Trachea (tissue), 1 donor: ENCODE measurements around a stretch of chr9.

- PRO-cap, result no peak
These were observed 502.6 kb downstream of the RASEF start for GRCh38 chr9:82560181-82560989.

GRCh38 chr9:82939452-82939780 is 123.5 kb downstream of the RASEF start:
- PRO-cap, result no peak

DNA sequence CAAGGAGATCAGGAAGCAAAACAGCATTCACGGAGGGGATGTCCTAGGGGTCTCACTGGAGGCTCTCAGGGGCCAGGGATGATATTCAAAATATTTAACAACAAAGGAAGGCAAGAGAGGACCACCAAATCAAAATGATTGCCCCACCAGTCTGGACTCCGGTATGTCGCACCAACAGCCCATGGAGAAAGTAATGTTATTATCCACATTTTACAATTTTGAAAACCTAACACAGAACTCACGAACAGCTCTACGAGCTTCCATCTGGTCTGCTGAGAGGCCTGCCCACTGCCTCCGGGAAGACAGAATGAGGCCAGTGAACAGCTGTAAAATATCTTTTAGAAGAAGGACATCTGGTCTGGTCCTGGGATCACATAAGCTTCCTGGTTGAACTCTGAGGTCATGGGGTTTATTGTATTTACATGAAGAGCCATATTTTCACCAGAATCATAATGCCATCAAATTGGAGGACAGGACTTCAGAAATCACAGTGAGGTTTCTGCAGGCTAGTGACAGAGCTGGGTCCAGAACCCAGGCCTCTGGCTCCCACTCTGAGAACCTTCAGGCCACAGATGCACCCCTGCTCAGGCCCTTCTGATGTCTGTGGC is 89.1 kb downstream of the FRMD3 start:
- PRO-cap, result no peak

DNA sequence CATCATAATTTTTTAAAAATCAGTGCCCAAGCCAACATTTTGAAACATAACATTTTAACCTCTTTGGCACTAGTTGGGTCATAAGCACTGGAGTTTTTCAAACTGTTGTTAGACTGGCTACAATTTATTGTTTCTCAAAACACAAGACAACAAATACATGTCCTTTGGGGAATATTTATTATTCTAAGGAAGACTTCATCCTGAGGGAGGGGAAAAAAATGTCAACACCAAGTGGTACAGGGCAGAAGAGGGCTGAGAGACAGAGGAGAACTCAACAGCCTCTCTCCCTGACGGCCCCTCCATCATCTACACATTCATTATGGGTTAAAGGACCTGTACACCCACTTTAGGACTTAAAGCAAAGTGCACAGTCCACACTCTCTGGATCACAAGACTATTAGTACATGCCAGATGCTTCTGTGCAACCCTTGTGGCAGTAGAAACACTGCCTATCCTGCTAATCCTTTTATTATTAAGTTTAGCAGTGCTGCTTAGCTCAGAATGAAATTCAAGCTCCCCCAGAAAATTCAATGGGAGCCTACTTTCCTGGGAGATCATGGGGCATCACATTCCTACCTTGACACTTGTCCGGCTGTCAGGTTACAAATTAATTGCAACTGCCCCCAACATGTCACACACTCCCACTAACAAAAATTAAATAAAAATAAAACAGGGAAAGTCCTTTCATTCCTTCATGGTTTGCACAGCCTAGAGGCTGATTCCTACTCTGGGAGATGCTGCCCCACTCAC is 1.9 kb downstream of the FRMD3 start:
- PRO-cap, result no peak

GRCh38 chr9:83572421-83573006 is 34.3 kb upstream of the FRMD3 start:
- PRO-cap, result no peak

DNA sequence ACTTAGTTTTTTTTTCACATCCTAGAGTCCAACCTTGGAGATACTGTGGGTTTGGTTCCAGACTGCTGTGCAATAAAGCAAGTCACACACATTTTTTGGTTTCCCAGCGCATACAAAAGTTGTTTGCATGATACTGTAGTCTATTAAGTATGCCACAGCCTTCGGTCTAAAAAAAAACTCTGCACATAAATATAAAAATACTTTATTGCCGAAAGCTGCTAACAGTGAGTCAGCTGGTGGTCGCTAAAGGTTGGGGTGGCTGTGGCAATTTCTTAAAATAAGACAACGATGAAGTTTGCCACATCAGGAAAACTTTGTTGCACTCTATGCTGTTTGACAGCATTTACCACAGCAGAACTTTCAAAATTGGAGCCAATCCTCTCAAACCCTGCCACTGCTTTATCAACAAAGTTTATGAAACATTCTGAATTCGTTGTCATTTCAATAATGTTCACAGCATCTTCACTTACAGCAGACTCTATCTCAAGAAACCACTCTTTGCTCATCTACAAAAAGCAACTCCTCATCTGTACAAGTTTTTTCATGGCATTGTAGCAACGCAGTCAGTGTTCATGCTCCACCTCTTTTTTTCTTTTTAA is 37.3 kb downstream of the UBQLN1 start:
- PRO-cap, result no peak

GRCh38 chr9:83706932-83707862 is 561 bp downstream of the UBQLN1 start:
- PRO-cap, result unidirectional peak, minus-strand start at chr9:83707685

DNA sequence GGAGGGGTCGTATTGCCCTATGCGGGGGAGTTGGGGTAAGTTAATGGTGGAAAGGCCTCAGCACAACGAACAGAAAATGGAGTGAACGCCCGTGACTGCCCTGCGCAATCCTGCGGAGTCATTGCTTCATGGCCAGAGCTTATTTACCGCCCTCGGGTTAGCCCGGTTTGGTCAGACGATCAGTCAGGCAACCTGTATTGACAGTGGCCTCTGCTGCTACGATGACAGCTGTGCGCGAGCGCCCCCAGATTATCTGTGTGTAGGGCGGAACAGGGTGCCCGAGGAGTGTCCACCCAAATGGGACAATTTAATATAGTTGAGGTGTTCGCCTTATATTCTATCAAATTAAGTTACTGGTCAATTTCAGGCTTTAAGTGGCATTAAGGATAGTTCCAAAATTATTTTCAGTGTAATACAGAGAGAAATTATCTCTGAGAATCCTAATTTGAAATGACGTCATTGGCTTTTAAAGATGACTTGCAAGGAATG is 778 bp upstream of the UBQLN1 start:
- PRO-cap, result no peak

DNA sequence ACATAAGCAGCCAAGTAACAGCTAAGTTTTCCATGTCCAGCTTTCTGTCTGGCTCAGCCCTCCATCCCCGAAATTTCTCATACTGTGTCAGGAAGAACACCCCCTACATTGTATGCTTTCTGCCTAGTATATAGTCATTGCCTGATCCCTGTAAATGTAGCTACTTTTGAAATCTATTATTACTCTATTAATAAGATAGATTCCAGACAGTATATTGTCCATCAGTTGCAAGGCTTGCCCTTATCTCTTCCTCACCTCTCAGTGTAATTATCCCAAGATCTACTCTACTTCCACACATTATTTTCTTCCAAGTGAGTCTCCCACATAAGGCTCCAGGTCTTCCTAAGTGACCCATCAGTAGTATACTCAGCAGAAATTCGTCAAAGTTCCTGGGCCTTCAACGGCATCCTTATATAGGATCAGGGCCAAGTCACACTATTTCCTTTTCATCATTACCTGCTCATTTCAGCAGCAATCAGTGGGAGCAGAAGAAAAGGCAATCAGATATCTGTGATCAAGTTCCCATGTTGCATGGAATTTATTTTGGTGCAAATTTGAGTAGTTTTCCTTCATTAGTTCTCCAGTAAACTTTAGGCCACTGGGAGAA is 20.2 kb downstream of the GKAP1 start:
- PRO-cap, result no peak

- PRO-cap, result no peak
These were observed 12.6 kb upstream of the KIF27 start for GRCh38 chr9:83933730-83934277.

DNA sequence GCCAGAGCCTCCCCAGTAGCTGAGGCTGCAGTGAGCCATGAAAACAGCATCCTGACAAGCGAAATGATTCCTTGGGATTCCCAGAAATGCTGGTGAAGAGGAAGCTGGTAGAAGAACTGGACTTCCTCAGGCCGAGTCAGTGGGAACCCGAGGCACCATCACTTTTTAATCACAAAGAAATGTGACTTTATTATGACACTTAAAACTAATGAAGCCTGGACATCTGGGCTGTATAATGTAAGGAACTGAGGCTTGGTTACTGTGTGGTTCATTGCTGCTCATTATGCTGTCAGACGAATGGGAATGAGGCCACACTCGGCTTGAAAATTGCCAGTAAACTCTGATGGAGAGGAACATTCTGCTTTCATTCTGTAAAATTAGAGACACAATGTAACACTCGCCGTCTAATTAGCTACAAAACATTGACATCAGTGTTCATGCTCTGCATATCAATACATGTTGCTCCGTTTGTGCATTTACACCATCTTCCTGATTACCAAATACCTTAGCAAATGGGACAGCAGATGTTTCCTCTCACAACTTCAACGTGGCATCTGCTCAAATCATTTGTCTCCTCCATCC is 133.2 kb downstream of the SLC28A3 start:
- PRO-cap, result no peak

- PRO-cap, result no peak
These were observed 2.5 kb upstream of the SLC28A3 start for GRCh38 chr9:84343116-84343491.

- PRO-cap, result no peak
These were observed 133.6 kb upstream of the NTRK2 start for GRCh38 chr9:84535870-84536309.

DNA sequence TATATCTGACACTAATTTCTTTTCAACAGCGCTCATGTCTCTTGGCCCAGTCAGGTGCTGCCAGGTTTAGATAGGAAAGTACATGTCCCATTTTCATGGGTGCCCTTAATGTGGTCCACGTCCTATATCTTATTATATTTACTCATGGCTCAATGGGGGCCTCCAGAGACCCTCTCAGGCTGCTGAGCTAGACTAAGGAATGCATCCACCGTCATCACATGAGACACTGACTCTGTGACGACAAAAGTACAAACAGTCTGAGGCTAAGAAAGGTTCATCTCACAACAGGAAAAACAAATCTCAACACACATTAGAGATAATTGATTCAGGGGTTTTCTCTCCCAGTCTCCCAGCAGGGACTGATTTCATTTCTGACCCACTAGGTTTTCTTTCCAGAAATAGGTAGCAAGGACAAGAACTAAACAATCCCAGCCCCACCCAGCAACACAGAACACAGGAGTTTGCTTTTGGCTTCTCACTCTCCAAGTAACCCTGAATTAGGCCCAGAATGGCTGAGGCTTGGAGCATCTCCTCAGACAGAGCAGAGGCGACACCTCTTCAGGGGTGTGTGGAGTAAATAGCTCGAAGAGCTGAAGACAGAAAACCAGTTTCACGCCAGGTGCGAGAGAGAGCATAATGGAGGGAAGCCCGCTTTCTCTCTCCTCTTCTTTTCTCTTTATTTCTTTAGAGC is 144.4 kb downstream of the NTRK2 start:
- PRO-cap, result no peak

GRCh38 chr9:84851908-84852340 is 182.4 kb downstream of the NTRK2 start:
- PRO-cap, result no peak

GRCh38 chr9:85077073-85077628 is 407.6 kb downstream of the NTRK2 start:
- PRO-cap, result no peak

DNA sequence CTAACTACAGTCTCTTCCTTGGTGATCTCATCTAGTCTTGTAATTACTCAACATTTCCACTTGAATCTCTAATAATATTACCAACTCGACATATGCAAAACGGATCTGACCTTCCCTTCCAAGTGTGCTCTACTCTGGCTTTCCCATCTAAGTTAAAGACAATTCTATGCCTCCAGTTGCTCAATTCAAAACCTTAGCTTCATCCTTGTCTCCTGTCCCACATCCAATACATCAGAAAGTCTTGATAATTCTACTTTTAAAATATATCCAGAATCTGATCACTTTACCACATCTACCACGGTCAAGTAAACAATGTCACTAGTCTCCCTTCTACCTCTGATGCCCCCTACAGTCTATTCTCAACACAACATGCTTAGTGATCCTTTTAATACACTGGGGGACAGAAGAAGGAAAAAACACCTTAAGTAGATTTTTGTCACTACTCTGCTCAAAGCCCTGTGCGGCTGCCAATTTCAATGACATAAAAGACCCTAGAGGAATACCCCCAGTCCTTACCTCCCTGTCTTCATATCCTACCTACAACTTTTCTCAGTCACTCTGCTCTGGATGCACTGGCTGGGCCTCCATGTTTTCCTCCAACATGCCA is 25.3 kb downstream of the AGTPBP1 start:
- PRO-cap, result no peak

DNA sequence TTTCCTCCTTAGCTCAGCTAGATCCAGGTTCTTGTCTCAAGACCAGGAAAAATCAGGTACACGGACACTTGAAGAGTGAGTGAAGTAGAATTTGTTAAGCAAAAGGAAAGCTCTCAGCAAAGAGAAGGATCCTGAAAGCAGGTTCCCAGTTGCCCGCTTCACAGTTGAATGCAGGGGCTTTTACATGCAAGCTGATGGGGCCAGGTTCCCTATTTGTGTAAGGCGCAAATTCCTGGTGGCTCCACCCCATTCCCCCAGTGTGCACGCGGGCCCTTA is 2.6 kb upstream of the AGTPBP1 start:
- PRO-cap, result no peak

- PRO-cap, result no peak
These were observed 11.4 kb upstream of the ISCA1 start for GRCh38 chr9:86293739-86294173.

GRCh38 chr9:86434382-86434896 is 80.2 kb upstream of the TUT7 start:
- PRO-cap, result no peak